Cardiac atrium fibroblast (primary cell): ENCODE measurements around a stretch of chr1.

GRCh38 chr1:61414047-61414732, 310.8 kb downstream of the TM2D1 start:
- RAMPAGE, long total RNA = no peak

DNA sequence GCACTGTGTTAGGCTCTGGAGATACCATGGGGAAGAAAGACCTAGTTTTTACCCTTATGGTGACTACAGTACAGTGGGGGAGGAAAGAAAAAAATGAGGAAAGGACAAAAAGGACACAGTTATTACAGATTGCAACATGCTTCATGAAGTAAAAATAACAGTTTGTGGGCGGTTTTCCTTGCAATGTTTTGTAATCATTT, 120.3 kb downstream of the TM2D1 start:
- RAMPAGE, long total RNA = no peak

DNA sequence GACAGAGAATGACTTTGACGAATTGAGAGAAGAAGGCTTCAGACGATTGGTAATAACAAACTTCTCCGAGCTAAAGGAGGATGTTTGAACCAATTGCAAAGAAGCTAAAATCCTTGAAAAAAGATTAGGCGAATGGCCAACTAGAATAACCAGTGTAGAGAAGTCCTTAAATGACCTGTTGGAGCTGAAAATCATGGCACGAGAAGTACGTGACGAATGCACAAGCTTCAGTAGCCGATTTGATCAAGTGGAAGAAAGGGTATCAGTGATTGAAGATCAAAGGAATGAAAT, 201.9 kb downstream of the PATJ start:
- RAMPAGE, long total RNA = no peak

- RAMPAGE, long total RNA = no peak
These were observed 221.4 kb upstream of the L1TD1 start for GRCh38 chr1:61973113-61973797.

- RAMPAGE, long total RNA = no peak
These were observed 11.7 kb upstream of the ANGPTL3 start for GRCh38 chr1:62585495-62586137.

GRCh38 chr1:62596773-62597309, 479 bp upstream of the ANGPTL3 start:
- RAMPAGE, long total RNA = no peak

- RAMPAGE, long total RNA = no peak
These were observed 34.5 kb downstream of the DOCK7 start for GRCh38 chr1:62653613-62654222.

DNA sequence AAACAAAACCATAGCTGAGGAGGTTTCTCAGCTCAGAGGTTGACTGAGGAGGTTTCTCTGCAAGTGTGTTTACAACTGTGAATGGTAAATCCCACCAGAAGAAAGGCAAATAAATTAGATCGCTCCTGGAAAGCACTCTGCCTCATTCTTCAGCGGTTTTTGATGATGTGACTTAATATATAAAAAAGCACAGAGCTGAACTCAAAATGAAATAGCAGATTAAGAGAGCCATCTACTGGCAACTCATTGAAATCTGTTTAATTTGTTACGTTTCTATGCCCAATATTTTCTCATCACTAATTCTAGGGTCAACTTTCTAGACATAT, 37.5 kb upstream of the ATG4C start:
- RAMPAGE, long total RNA = no peak

DNA sequence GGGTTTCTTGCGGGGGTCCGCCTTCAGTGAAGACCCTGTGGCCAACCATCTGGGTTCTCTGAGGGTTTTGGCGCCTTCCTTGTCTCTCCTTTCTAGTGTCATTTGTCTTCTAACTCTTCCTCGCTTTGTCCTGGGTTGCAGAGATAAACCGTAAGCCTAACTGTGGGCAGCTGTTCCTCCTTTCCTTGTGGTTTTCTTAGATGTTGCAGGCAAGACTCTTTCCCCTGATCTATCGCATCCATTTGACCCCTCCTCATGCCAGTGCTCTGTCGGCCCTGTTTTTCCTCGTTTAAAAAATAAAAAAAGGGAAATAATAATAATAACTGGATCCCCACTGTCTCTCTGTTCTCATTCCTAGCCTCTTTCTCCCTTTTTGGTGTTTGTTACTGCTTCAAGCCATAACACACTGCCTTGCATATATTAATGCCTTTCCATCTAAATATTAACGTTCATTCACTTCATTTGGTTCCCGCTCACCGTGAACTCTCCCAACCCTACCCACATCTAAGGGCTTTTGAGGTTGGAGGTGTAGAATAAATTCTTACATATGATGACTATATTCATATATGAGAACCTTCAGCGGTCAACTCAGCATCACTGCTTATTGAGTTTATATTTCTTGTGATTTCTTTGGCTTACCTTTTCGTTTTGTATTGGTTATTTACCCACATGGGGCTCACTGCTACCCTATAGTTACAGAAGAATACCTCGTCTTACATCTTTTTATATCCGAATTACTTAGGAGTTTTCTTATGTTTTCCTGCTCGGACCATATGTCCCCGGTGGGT, 606 bp downstream of the ATG4C start:
- RAMPAGE, long total RNA = no peak

GRCh38 chr1:63618867-63619491, 25.8 kb downstream of the PGM1 start:
- RAMPAGE, long total RNA = no peak

- RAMPAGE, long total RNA = no peak
These were observed 138.8 kb downstream of the ROR1 start for GRCh38 chr1:63912591-63912973.

DNA sequence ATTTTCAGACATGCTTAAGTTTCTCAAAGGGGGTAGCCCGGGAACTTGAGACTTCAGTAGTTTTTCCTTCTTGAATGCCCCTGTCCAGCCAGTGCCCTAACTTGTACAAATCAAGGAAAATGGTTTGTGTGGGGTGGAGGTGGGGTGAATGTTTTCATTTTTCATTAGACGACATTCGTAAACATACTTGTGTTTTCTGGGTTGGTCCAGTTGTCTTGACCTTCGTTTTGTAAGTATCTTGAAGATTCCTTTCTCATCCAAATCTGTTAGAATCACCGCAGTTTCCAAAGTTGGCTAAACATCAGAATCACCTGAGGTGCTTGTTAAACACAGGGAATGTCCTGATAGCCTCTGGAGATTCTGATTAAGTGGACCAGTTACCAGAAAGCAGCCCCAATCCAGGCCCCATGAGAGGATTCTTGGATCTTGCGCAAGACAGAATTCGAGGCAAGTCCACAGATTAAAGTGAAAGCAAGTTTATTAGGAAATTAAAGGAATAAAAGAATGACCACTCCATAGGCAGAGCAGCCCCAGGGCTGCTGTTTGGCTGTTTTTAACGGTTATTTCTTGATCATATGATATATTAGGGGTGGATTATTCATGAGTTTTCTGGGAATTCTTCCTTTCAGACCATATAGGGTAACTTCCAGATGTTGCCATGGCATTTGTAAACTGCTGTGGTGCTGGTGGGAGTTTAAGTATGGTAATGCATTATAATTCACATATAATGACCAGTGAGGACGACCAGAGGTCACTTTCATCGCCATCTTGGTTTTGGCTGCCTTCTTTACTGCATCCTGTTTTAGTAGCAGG, 176.1 kb downstream of the ROR1 start:
- RAMPAGE, long total RNA = no peak

- RAMPAGE, long total RNA = no peak
These were observed 196.8 kb upstream of the UBE2U start for GRCh38 chr1:64006622-64007052.

- RAMPAGE, long total RNA = no peak
These were observed 95.8 kb upstream of the UBE2U start for GRCh38 chr1:64107648-64107957.

- RAMPAGE, long total RNA = no peak
These were observed 4.8 kb downstream of the CACHD1 start for GRCh38 chr1:64474561-64475263.

DNA sequence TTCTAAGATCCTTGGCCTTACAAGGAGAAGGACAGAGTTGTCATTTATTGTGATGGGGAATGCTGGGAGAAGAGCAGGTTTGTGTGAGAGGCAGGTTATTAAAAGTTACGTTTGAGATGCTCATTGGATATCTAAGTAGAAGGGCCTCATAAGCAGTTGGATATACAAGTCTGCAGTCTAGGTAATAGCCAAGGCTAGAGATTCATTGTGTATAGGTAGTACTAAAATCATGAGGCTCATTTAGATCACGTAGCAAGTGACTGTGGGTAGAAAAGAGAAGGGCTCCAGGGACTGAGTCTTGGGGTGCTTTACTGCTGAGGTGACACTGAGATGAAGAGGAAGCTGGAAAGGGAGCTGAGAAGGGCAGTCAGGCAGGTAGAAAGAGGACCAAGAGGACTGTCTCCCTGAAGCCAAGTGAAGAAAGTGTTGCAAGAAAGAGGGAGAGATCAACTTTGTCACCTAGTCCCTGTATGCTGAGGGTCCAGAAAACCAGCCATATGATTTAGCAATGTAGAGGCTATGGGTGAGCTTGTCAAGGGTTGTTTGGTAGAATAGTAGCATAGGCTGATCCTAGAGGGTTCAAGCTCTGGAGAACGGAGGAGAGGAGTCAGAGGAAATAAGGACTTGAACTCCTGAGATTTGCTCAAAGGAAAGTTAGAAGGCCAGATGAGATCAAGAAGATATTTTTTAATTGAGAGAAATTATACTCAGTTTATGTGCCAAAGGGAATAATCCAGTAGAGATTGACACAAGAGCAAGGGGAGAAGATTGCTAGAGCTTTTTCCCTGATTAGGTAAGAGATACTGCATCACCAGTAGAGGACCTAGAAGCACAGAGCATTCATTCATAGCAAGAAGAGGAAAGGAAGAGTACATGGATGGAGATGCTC, 137.2 kb downstream of the CACHD1 start:
- RAMPAGE, long total RNA = no peak

DNA sequence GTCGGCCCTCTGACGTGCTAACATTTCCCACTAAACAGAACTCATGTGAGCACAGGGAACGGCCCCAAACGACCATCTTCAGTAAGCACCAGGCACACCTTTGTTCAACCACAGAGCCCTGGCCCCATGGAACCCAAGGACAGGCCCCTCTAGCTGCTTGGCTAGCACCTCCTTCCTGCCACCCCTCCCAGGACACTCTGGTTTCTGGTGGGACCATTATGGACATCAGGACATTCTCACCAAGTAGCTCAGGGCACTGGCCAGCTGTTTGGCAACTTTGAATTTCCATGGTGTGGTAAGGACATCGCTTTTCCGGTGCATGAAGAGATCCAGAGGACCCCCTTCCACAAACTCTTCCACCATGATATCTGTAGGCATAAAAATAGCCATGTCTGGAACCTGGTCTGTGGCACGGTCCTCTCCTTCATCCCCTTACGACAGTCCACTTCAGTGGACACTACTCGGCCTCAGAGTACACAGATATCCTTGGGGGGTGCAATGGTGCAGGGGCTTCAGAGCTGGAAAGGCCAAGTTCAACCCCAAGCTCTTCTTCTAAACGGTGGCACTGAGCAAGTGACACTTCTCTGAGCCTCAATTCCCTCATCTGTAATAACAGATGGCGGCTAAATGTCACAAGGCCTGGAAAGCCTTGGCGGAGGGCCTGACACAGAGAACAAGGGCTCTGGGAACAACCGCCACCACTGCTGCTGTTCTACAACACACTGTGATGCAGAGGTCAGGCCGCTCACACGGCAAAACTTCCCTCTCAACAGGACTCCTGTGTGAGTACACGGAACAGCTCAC, 100.6 kb downstream of the RAVER2 start:
- RAMPAGE, long total RNA = no peak

GRCh38 chr1:65058099-65058649, 89.8 kb upstream of the AK4 start:
- RAMPAGE, long total RNA = no peak

DNA sequence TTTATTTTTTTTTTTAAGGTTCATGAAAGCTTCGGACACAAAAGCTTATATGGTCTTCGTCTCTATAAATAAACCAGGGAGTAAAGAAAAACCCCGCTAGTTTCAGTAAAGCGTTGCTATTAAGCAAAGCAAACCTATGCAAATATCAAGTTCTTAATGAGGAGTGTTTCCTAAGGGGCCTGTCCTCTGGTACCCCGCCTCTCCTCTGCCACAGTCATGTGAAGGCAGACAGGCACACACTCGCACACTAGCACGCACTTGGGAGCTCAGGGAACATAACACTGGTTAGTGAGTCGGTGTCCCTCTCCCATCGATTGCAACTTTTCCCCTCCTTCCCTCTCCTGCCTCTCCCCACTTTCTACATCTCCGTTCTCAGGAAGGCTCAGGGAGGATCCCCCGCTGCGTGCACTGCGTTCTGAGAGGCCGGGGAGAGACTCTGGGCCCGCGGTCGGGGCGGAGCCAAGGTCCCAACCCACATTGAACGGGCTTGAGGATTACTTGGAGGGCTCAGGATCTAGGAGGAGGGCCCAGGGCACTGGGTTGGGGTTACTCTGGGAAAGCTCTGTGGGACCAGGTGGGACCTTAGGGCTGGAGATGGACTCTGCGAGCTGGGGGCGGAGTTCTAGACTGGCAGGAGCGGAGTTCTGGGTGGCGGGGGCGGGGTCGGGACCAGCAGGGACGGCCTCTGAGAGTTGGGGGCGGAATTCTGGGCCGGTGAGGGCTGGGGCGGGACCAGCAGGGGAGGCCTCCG, 723 bp upstream of the LEPR start:
- RAMPAGE, long total RNA = no peak

DNA sequence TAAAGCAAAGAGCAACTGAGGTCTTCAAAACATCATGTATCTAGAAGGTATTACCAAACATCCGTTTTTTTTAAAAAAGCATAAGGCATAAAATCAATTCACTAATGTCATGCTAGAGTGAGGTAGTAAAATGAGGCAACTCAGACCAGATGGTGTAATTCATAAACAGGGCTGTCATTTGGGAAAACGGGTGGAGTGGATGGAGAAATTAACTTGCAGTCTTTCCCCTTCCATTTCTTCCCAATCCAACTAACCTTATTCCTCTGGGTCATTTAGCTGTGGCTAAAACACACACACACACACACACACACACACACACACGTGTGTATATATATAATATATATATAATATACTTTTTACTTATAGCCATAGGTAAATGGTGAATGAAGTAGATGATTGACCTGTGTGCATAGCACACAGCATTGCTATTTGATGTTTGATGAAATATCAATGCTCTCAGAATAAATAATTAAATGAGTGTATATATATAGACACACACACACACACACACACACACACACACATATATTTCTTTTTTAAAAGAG, 51.7 kb downstream of the LEPR start:
- RAMPAGE, long total RNA = no peak